Measurements from ENCODE around the genes DCHS2 and PLRG1.

DNA sequence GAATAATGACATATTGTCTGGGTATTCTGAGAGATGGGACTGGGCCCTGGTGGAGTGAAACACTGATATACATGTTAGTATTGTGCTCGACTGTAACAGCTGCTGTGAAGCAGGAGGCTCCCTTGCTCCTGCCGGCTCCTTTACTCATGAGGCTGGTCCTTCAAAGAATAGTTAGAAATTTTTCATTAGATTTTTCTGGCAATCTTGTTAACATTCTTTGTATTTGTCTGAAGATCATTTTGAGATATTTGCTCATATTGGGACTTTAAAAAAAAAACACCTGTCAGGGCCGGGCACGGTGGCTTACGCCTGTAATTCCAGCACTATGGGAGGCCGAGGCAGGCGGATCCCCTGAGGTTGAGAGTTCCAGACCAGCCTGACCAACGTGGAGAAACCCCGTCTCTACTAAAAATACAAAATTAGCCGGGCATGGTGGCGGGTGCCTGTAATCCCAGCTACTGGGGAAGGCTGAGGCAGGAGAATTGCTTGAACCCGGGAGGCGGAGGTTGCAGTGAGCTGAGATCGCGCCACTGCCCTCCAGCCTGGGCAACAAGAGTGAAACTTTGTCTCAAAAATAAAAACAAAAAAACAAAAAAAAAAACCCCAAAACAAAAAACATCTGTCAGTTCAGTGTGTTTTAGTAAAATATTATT lies 73.5 kb downstream of the TMEM131L start:
- PRO-cap, 3 experiments = peak in 1 of 3 experiments; most common minus-strand start position 142 of the sequence (in 1)
- RAMPAGE, long total RNA, 2 experiments = no peak in any of the 2 experiments
- RRBS = no CpG with 5 or more reads among the region's 15 CpGs

DNA sequence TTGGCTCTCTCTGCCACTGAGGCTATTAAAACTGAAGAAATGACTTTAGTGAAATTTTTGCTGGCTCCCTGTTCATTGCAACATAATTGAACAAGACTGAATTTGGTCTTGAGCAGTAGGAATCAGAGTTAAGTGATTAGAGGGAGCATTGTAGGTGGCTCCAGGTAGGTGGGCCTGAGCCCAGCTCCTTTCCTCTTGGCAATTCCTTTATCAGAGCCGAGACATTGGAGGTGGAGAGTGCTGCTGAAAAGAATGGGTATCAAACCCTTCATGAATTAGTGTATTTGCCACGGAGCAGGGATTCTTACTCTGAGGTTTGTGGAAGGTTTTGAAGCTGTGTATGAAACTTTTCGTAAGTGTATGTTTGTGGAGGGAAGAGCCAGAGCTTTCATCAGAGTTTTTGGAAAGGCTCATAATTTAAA lies 88.6 kb downstream of the TMEM131L start:
- PRO-cap, 3 experiments = no peak in any of the 3 experiments
- RAMPAGE, long total RNA, 2 experiments = no peak in any of the 2 experiments
- RRBS = no CpG with 5 or more reads among the region's 3 CpGs

GRCh38 chr4:153564441-153565400 lies 98.6 kb downstream of the TMEM131L start:
- PRO-cap, 3 experiments = no peak in any of the 3 experiments
- RAMPAGE, long total RNA, 2 experiments = no peak in any of the 2 experiments
- RRBS = no CpG with 5 or more reads among the region's 6 CpGs

GRCh38 chr4:153639878-153640474 lies 44.1 kb upstream of the TLR2 start:
- PRO-cap, 3 experiments = no peak in any of the 3 experiments
- RAMPAGE, long total RNA, 2 experiments = start-site peak on the plus strand in 2 of 2 experiments, at chr4:153640079-153640259 at its widest, 6 to 8 reads per replicate
- RRBS = no CpG with 5 or more reads among the region's 19 CpGs

GRCh38 chr4:154406916-154407115 lies 84.8 kb downstream of the DCHS2 start:
- PRO-cap, 3 experiments = no peak in any of the 3 experiments
- RAMPAGE, long total RNA, 2 experiments = no peak in any of the 2 experiments

DNA sequence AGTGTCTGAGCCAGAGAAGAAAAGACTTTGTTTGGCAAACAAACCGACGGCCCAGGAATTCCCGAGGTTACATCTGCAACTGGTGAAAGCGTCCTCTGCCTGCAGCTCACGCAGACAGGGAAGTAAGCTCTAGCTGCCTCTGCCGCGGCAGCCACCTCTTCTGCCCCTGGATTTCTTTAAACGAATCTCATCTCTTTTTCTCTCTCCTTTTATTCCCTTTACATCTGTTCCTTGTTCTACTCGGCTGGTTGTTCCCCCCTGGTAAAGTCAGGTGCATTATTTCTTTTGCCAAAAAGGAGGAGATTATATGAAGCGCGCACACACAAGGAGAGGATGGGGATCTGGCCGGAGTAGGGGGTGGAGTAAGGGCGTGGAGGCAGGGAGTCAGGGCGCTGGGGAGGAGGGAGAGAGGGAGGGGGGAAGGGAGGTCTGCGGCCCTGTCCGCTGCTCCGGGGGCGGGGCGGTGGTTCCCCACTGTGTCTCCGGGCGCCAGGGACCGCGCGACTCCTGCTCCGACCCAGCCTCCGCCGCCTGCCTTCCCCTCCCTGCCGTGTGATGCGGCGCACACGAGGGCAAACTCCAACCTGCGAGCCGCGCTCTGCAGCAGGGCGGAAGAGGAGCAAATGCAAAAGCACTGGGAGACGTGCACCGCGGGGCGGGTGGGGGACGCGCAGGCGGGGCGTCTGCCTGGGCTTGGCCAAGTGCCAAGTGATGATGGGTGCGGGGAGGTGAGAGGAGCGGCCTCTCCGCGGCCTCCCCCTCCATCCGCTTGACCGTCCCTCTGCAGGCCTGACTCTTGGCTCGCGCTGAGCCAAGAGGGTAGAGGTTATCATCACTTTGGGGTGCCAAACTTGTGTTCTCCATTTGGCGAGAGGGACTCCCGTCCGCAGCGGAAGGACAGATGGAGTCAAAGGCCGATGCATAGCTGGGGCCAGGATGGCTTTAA lies at the start of gene DCHS2:
TSS of gene DCHS2 (minus strand) at position 364 of the 946 bp plus-strand sequence.
- PRO-cap, 3 experiments = no peak in any of the 3 experiments
- RAMPAGE, long total RNA, 2 experiments = no peak in any of the 2 experiments
- RRBS = 2% methylated on average over 5 of the region's 56 CpGs

DNA sequence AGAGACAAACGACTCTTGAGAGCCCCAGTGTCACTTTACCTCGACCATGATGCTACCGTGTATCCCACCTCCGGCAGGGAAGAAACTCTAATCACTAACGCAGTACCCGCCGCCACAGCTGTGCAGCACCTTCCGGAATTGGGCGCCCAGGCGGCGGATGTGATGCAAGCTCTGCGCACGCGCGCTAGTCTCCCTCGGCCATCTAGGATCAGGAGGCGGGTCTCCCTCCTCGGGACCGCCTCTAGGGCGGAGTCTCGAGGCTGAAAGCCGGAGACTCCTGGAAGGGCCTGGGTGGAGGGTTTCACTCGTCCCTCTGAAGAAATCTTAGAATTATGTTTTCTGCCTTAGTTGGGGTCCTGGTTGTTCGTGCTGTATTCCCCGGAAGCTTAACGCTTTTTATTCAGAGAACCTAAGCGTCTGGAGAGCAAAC lies at the start of gene PLRG1:
TSS of gene PLRG1 (minus strand) at position 140 of the 430 bp plus-strand sequence.
- PRO-cap, 3 experiments = peak in 3 of 3 experiments; most common plus-strand start position 270 of the sequence (in 2); most common minus-strand start position 159 of the sequence (in 2)
- RAMPAGE, long total RNA, 2 experiments = start-site peak on the minus strand in 2 of 2 experiments, centred at positions 132 to 136 of the sequence, 178 to 387 reads per replicate
- RRBS = 2% methylated on average over 8 of the region's 27 CpGs

GRCh38 chr4:154550691-154550940 lies 416 bp upstream of the PLRG1 start:
- PRO-cap, 3 experiments = no peak in any of the 3 experiments
- RAMPAGE, long total RNA, 2 experiments = no peak in any of the 2 experiments
- RRBS = no CpG with 5 or more reads among the region's 6 CpGs

GRCh38 chr4:154560958-154561240 lies 1.9 kb upstream of the FGB start:
- PRO-cap, 3 experiments = no peak in any of the 3 experiments
- RAMPAGE, long total RNA, 2 experiments = no peak in any of the 2 experiments
- RRBS = no CpG with 5 or more reads among the region's 4 CpGs

DNA sequence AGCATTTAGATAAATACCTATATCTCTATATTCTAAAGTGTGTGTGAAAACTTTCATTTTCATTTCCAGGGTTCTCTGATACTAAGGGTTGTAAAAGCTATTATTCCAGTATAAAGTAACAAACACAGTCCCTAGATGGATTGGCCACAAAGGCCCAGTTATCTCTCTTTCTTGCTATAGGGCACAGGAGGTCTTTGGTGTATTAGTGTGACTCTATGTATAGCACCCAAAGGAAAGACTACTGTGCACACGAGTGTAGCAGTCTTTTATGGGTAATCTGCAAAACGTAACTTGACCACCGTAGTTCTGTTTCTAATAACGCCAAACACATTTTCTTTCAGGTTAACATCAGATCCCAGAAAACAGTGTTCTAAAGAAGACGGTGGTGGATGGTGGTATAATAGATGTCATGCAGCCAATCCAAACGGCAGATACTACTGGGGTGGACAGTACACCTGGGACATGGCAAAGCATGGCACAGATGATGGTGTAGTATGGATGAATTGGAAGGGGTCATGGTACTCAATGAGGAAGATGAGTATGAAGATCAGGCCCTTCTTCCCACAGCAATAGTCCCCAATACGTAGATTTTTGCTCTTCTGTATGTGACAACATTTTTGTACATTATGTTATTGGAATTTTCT lies 7.4 kb downstream of the FGB start:
- PRO-cap, 3 experiments = no peak in any of the 3 experiments
- RAMPAGE, long total RNA, 2 experiments = no peak in any of the 2 experiments
- RRBS = no CpG with 5 or more reads among the region's 7 CpGs

DNA sequence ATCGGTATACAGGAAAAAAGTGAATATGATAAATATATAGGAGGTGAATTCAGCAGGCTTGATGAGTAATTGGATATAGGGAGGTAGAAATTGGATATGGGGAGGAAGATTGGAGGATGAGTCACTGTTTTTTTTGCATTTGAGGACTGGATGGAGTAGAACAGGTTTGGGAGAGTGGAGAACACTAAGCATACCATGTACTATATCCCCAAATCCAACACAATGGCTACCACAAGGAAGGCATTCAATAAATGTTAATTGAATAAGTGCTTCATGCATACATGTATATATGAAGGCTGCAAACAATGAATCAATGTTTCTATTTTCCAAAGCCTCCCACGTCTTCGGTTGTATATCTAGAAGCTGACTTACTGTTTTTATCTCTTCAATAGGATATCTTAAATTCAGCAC lies 9.7 kb downstream of the FGG start:
- PRO-cap, 3 experiments = no peak in any of the 3 experiments
- RAMPAGE, long total RNA, 2 experiments = no peak in any of the 2 experiments
- RRBS = no CpG with 5 or more reads among the region's 3 CpGs

DNA sequence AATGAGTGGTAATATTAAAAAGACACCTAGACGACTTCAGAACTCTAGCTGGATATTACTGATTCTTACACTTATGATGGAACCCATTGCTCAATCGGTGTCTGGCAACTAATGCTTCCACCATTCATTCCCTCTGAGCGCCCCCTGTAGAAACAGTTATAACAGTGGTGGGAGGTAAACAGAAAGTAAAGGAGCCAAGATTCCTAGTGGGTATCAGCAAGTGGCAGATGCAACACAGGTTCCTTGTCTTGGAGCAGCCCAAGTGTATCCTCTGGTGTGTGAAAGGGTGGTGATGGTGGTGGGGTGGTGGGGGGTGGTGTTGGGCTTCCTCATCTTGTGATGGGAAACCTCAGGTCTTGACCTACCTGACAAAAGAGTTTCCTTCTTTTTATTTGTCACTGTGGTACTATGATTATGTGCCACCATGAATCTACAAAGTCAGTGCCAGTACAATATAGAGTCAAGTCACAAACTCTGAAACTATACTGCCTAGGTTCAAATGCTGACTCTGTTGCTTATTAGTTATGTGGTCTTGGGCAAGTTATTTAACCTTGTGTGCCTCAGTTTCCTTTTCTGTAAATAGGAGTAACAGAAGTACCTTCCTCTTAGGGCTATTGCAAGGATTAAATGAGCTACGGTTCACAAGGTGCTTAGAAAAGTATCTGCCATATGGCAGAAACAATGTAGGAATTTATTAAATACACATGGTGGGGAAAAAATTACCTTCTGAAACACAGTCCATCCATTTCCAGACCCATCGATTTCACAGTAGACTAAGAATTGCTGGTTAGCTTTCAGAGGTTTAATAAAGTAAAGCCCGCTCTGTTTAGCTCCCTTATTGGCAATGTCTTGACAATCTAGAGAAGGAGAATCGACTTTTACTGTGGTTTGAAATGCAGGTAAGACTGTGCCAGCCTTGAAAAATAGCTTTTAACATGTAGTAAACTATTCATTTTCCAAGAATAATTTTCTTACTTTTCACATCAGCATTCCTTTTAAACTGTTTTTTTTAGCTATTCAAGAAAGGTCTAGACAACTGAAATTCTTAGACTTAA lies 3.2 kb downstream of the FGG start:
- PRO-cap, 3 experiments = no peak in any of the 3 experiments
- RAMPAGE, long total RNA, 2 experiments = no peak in any of the 2 experiments
- RRBS = no CpG with 5 or more reads among the region's 7 CpGs

DNA sequence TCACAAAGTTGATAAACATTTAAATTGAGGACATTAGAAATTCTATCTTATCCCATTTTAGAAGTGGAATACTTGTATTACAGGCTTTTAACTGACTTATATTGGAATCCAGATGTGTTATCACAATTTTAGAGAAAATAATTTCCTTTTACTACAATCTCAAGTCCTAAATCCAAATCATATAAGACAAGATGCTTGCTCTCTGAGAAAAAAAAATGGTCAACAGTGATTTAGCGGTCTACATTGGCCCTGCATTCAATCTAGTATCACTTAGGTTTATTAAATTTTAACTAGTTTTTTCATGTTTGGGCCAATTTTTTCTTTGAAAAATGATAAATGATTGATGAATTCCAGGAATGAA lies 2.7 kb upstream of the FGG start:
- PRO-cap, 3 experiments = no peak in any of the 3 experiments
- RAMPAGE, long total RNA, 2 experiments = no peak in any of the 2 experiments
- RRBS = no CpG with 5 or more reads among the region's 1 CpG

GRCh38 chr4:154615508-154615870 lies 3.0 kb upstream of the FGG start:
- PRO-cap, 3 experiments = no peak in any of the 3 experiments
- RAMPAGE, long total RNA, 2 experiments = no peak in any of the 2 experiments
- RRBS = no CpG with 5 or more reads among the region's 3 CpGs

GRCh38 chr4:155495749-155495984 lies 118.9 kb upstream of the MAP9 start:
- PRO-cap, 3 experiments = no peak in any of the 3 experiments
- RAMPAGE, long total RNA, 2 experiments = no peak in any of the 2 experiments
- RRBS = no CpG with 5 or more reads among the region's 3 CpGs

DNA sequence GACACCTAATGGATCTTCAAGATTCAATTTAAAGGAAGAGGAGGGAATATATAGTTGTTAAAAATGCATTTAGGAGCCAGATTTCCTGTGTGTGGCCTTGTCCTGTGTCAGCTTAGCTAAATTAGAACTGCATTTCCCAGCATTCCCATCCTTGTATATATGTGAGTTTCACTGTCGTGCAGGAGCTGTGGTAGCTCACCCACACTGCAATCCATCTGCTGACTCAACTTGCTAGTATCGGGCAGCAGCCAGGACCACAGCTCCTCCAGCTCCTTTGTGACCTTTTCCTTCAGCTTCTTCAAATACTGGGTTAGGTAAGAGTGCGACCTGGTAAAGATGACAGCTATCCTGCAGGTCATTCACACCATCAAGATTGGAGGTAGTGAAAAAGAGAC lies 11.5 kb downstream of the ASIC5 start:
- PRO-cap, 3 experiments = no peak in any of the 3 experiments
- RAMPAGE, long total RNA, 2 experiments = no peak in any of the 2 experiments
- RRBS = no CpG with 5 or more reads among the region's 3 CpGs

GRCh38 chr4:156774260-156774899 lies 197.2 kb downstream of the PDGFC start:
- PRO-cap, 3 experiments = no peak in any of the 3 experiments
- RAMPAGE, long total RNA, 2 experiments = start-site peak on the minus strand in 1 of 2 experiments, at chr4:156774153-156775108 at its widest, 12 reads per replicate
- RRBS = no CpG with 5 or more reads among the region's 6 CpGs

- PRO-cap, 3 experiments = peak in 3 of 3 experiments; most common plus-strand start chr4:156999407 (in 3)
- RAMPAGE, long total RNA, 2 experiments = no peak in any of the 2 experiments
- RRBS = no CpG with 5 or more reads among the region's 4 CpGs
These were observed 27.6 kb upstream of the PDGFC start for GRCh38 chr4:156999019-156999701.

- PRO-cap, 3 experiments = no peak in any of the 3 experiments
- RAMPAGE, long total RNA, 2 experiments = no peak in any of the 2 experiments
- RRBS = no CpG with 5 or more reads among the region's 3 CpGs
These were observed 77.9 kb downstream of the GASK1B start for GRCh38 chr4:158094732-158095485.

- PRO-cap, 3 experiments = no peak in any of the 3 experiments
- RAMPAGE, long total RNA, 2 experiments = no peak in any of the 2 experiments
- RRBS = no CpG with 5 or more reads among the region's 4 CpGs
These were observed 52.1 kb downstream of the GASK1B start for GRCh38 chr4:158120776-158121167.